ENCODE measurements around a stretch of chr5.

- PRO-cap: no peak
These were observed 12.9 kb downstream of the FER start for GRCh38 chr5:108760536-108760973.

DNA sequence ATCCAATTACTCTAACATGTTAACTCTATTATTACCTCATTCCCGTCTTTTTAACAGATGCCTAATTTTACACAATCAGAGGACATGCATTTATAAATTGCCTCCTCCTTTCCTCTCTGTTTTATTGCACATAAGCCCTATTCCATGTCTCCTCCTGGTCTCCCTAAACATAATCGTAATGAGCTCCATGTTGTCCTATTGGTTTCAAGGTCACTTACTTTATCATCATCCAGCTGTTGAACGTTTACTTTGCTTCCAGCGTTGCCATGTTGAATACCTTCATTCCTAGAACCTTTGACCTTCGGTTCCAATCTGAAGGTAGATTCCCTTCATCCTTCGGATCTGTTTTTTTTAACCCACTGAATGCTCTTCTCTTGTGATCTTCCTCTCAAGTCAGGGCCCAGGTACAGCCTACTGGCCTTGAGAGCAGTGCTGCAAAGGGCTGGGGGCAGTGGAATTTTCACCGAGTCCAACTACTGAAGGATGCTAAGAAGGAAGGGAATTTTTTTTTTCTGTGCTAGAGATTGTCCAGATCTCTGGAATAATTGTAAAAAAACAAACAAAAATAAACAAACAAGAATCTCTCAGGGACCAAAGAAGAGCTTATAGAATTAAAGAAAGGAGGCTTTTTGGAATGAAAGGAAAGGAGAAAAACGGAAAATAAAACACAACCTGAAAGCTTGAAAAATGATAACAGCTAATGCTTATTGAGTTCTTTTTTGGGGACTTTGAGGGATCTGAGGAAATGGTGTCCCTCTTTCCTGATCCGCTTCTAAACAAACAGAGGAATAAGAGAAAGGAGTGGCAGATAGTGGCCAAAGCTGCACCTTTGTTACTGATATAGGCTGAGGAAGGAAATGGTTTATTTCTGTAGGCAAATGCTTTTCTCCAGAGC, 84.1 kb downstream of the PJA2 start:
- PRO-cap: no peak

DNA sequence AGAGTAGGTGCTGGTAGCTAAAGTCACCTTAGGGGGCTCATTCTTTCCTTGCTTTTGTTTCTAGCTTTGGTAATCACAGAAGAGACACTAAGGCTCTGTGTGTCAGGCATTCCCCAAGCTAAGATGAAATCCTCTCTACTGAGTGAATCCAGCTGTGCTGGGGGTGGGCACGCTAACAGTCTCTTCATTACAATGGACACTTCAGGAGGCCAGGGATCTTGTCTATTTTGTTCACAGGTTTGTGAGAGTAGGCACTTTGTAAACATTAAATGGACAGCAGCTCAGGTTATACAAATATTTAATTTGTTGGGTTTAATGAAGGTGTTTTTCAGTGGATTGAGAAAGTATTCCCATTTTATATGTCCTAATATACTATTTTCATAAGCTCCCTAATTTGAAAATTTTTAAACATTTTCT, 79.0 kb downstream of the PJA2 start:
- PRO-cap: no peak

- PRO-cap: no peak
These were observed 2.1 kb downstream of the MAN2A1 start for GRCh38 chr5:109691732-109692387.

- PRO-cap: no peak
These were observed 110.5 kb downstream of the MAN2A1 start for GRCh38 chr5:109800145-109800806.

DNA sequence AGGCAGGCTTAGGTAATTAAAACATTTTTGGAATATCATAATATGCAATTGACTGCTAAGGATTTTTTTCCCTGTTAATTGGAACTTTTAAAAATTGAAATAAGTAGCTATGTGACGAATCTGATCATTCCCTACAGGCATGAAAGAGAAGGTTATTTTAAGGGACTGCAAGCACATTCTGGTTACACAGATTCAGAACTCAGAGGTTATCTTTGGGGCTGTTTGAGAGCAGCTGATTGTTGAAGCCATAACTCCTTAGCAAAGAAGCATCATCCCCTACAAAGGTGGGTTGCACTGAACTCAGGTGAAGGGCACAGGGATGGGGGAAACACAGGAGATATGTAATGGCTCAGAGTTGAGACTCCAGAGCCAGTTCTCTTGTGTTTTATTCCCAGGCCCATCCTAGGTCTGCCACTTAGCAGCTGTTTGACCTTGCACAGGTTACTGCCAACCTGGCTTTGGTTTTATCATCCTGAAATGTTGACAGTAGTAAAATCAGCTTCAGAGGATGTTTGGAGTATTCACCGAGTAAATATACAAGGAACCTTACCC, 141.0 kb downstream of the MAN2A1 start:
- PRO-cap: no peak

- PRO-cap: no peak
These were observed 364.6 kb downstream of the MAN2A1 start for GRCh38 chr5:110054360-110054741.

DNA sequence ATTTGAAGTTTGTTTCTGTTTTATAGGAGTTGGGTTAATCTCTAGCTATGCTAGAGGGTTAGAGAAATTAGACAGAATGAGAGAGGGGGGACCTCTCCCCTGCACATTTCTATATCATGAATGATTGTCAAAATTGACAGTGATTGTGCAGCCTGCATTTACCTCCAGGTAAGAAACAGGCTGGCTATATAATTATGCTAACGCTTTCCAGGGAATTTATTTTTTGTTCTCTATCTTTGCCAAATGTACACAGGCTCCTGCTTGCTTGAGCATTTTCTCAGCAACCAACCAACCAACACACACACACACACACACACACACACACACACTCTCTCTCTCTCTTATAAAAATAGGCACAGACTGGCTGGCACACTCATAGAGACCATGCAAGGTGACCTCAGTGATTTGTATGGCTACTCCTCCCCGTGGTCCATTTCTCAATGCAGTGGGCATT, 415.8 kb downstream of the MAN2A1 start:
- PRO-cap: no peak

DNA sequence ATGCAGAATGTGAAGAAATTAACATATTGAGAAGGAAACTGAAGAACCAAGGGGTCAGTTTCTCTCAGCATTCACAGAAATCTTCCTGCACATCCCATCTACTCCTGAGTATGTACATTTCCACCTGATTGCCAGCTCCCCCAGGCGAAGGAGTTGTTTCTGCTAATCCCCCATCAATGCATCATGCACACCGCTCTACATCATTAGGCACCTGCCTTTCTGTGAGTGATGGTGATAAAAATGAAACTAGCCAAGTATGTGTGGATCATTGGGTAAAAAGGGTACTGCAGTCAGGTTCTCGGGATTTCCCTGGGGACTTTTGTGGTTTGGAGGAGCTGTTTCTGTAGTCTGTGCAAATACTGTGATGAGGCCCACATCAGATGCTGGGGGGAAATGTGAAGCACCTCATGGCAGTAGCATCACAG, 30.4 kb downstream of the CAMK4 start:
- PRO-cap: no peak

GRCh38 chr5:111551605-111552630, 39.6 kb upstream of the STARD4 start:
- PRO-cap: no peak

GRCh38 chr5:111729742-111730997, 26.8 kb downstream of the NREP start:
- PRO-cap: no peak

DNA sequence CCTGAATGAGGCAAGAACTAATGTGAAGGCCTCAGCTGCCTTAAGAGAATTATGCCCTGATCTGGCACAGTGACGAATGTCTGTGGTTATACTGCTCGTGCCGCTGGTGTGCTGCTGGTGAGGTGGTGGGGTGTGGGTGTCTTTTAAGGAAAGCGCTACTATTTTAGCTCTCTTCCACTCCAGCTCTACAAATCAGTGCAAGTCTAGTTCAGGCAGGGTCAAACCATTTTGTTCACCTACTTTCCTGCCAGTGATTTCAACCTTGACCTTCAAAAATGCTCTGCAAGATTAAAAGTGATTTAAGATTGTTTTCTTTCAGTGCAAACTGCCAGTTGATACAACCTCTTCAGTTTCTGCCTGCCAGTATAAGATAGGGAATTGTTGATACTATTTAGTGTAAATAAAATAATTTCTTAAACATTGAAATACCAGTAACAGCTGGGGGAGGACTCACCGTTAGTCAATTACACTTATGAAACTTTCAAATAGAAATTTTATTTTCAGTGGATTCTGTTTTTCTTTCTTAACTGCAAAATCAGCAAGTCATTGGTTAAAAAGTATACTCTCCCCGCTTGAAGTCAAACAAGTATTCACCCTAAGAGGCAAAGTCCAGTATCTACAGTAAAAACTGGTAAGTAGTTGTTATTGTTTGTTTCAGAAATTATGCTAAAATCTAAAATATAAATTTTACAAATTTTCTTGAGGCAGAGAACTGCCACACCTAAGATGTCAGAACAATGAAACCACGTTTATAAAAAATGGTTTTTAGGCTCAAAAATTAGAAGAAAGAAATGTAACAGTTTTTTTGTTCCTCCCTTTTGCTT, 22.6 kb downstream of the NREP start:
- PRO-cap: no peak

GRCh38 chr5:112162977-112163921, 255.8 kb downstream of the EPB41L4A start:
- PRO-cap: no peak

DNA sequence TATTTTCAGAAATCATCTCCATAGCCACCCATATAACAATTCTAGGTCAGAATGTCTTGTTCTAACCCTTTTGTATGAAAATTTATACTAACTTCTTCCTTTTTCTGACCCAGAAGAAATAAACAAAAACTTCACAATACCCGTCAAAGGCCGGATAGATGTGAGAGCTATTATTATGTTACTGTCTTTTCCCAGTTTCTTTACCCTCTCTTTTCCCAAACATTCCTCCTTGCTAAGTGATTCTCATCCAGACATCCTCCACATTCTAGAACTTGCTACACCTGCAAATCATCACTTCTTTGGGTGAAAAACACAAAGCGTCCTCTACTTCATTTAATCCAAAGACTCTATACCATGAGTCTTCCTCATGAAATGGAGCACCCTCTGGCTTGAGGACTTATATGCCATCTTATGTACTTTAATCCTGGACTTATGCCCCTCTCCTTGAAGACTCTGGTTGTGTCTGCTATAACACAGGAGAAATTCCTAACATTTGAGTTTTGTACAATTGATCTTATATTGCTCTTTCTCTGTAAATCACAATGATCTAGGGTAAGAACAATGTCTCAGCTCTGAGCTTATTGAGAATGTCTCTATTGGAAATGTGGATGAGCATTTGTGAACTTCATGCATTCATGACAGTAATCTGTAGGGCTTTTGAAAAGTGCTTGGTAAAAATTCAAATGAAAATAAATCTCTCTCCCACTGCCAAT, 194.0 kb downstream of the EPB41L4A start:
- PRO-cap: no peak

DNA sequence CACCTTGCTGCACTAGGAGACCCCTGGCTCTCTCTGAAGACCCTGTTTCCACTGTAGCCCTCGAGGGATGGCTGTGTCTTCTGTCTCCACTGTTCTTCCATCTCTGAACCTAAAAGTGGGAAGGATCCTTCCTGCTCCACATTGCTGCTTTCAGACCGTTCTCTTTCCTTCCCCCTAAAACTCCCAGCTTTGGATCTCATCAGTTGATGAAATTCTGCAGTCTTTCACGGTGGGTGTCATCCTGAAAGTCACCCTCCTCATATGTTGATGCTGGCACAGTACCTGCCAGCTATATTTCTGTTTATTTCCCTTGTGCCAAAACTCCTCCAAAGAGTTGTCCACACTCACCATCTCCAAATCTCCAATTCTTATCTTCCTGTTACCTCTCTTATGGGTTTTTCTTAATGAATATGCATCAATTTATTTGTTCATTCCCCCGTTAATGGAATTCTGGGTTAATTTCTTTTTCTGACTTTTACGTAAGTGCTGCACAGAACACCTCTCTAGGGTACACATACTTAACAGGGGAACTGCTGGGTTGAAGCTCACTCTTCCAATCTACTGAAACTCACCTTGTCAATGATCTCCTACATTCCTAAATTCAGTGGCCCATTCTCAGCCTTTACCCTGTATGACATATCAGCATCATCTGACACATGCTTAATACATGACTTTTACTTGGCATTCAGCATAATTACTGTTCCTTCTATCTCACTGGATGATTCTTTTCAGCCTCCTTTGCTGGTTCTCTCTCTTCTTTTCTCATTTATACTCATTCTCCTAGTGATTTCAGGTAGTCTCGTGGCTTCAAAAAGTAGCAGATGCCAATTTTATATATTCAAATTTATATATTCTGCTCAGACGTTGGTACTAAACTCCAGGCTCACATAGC, 163.9 kb downstream of the EPB41L4A start:
- PRO-cap: no peak

DNA sequence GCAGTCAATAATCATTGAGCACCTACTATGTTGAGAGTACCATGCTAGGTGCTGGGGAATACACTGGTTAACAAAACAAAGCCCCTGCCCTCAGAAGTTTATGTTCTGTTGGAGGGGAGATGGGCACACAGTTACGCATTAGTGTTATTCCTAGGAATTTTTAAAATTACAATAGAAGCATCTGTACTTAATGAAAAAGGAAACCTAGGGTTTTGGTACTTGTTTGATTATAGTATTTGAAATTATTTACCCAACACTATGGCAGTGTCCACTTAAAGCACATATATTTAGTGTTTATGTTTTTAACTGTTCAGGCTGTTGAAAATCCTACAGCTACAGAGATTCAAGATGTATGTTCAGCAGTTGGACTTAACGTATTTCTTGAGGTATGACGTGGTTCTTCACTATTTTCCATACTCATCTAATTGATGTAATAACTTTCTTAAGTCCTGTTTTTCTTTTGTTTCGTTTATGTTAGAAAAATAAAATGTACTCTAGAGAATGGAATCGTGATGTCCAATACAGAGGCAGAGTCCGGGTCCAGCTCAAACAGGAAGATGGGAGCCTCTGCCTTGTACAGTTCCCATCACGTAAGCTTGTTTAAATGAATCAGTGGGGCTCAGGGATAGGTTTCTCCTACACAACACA, 3.2 kb downstream of the SRP19 start:
- PRO-cap: no peak

- PRO-cap: no peak
These were observed 47.3 kb downstream of the DCP2 start for GRCh38 chr5:113023861-113024423.

DNA sequence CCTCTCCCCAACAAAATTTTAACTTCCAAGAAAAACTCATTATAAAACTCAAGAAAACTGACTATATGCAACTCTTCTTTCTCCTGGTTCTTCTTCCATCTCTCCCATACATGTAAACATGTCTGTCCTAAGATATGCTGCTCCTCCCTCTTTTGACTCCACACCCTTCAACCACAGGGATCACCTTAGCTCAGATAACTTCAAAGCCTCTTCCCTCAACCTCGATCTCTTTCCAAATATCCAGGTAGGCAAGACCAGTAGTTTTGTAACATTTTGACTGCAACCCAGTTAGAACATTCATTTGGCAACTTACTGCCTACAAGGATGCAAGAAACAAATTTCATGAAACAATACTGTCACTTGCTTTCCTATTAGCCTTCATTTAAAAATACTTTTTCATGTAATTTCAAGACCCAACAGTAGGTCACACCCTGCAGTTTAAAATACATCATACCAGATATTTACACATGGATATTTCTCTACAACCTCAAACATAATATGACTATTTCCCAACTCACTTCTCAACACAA, 145.2 kb downstream of the DCP2 start:
- PRO-cap: no peak

- PRO-cap: no peak
These were observed 227.9 kb downstream of the DCP2 start for GRCh38 chr5:113204279-113205019.

- PRO-cap: no peak
These were observed 23.1 kb upstream of the TSSK1B start for GRCh38 chr5:113458005-113458256.

All from colonic mucosa (tissue), 1 donor.